Myometrial cell (primary cell): Measurements from ENCODE around the gene PIGY.

- RAMPAGE, long total RNA: no peak
Observed at GRCh38 chr4:87409205-87409981, 13.0 kb upstream of the NUDT9 start.

- RAMPAGE, long total RNA: no peak
Observed at GRCh38 chr4:87516819-87517179, 12.4 kb downstream of the SPARCL1 start.

- RAMPAGE, long total RNA: no peak
Observed at GRCh38 chr4:87520133-87520991, 8.8 kb downstream of the SPARCL1 start.

GRCh38 chr4:87732154-87732745 is 67.1 kb upstream of the IBSP start:
- RAMPAGE, long total RNA: no peak

DNA sequence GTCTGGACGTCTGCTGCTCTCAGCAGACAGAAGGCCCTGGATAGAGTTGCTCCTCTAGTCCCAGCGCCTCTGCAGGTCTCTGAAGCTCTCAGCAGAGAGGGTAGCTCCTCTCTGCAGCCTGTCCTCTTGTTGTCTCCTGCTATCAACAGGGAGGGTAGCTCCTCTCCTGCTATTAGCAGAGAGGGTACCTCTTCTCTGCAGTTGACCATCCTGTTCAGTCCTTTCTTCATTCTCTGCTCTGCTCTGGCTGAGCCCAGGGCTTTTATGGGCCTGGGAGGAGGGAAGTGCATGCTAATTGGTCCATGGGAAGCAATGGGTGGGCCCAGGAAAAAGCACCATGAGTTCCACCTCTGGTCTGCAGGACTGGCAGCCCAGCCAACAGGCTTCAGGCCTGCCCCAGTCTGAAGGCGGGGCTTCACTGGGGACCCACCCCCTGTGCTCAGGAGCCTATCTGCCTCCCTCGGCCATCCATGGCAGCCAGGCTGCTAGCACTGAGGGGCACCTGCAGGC is 54.0 kb upstream of the IBSP start:
- RAMPAGE, long total RNA: no peak

DNA sequence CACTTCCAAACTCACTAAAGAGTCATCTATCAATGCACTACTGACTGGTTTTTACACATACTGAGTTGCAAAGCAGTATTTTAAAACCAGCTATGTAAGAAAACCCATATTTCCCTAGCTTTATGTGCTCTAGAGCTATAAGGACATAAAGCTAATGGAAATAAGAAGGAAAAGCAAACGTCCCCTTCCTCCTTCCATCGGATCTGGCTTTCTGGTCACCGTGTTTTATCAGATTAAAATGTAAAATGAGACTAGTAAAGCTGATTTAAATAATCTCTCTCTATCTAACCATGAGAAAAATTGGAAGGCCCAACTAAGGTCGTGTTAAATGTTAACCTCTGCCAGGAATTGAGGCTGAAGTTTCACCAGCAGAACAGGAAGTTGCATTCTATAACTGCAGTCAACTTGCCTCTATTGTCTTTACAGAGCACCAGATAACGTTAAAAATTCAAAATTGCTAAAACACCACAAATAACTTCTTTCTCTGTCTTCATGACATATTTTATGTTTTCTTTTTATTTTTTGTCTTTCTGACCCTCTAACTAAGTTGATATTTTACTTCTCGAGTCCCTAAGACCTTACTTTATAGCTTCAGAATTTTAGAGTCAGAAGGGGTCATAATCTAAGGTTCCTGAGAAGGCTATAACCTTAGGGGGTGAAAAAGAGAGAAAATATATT is 62.9 kb upstream of the SPP1 start:
- RAMPAGE, long total RNA: no peak

GRCh38 chr4:88018474-88018996 is 11.1 kb downstream of the PKD2 start:
- RAMPAGE, long total RNA: no peak

GRCh38 chr4:88019352-88020046 is 12.1 kb downstream of the PKD2 start:
- RAMPAGE, long total RNA: no peak

DNA sequence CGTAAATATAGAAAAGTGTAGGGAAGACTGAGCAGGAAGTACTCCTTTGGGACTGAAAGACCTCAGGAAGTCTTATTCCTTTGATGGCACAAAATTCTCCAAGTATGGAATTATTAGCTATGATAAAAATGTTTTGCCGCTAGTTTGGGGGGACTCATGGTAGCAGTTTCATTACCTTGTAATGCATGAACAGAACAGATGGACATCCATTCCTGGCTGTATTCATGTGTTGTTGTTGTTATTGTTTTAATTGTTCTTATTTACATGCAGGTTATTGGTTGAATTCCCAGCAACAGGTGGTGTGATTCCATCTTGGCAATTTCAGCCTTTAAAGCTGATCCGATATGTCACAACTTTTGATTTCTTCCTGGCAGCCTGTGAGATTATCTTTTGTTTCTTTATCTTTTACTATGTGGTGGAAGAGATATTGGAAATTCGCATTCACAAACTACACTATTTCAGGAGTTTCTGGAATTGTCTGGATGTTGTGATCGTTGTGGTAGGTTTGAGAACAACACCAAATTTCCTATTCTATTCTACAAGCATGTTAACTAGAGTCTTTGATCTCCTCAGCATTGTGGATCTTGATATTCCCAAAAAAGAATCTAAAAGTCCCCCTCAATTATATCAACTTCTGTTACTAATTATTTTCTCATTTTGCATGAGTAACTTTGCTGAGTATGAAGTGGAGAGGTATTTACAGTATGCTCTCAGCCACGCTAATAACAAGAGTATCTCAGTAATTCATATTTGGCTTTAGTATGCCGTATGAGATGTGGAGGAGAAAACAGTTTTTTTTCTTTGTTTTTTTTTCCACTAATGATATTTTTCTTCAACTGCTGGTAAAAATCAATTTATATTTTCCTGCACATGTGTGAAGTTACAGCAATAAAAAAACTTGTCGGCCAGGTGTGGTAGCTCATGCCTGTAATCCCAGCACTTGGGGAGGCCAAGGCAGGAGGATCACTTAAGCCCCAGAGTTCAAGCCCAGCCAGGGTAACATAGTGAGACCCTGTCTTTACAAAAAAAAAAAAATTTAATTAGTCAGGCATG is 39.3 kb downstream of the PKD2 start:
- RAMPAGE, long total RNA: no peak

GRCh38 chr4:88051613-88052220 is 44.3 kb downstream of the PKD2 start:
- RAMPAGE, long total RNA: no peak

DNA sequence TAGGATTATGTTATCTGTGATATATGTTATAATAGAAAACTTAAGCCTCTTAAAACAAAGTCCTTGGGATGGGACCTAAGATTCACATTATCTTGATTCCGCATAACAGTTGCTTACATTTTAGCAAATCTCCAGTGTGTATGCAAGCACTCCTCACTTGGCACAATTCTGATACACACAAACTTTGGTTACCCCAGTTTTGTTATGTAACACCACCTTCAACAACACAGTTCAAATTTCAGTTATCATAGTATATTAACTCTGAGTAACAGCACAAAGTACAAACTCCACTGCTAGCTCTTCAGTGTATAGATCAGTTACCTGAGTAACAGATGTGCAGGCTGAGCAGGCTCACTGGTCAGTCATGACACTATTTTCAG is 55.3 kb downstream of the PKD2 start:
- RAMPAGE, long total RNA: no peak

- RAMPAGE, long total RNA: no peak
Observed at GRCh38 chr4:88107487-88107686, 51.1 kb downstream of the ABCG2 start.

DNA sequence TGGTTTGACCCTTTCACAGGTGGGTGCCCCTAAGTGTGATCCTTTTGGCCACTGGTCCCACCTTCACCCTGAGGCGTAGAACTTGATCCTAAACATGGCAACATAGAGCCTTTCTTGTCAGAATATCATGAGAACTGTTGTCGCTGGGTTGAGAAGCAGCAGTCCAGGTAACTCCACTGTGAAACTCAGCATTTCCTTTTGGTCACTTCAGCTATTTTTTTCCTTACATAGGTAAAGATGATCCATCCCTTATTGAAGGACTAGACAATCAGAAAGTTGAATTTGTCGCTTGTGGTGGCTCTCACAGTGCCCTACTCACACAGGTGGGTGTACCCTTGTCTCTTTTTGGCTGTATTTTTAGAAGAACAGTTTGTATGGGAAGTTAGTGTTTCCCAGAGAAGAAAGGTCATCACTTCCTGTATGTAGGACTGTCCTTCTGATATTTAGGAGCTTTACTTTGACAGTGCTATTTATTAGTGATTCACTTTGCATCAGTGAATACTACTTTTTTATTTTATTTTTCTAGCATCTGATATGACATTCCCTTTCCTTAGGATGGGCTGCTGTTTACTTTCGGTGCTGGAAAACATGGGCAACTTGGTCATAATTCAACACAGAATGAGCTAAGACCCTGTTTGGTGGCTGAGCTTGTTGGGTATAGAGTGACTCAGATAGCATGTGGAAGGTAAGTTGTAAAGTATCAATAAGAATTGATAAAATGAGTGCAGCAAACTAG is 6.5 kb downstream of the HERC5 start:
- RAMPAGE, long total RNA: no peak

DNA sequence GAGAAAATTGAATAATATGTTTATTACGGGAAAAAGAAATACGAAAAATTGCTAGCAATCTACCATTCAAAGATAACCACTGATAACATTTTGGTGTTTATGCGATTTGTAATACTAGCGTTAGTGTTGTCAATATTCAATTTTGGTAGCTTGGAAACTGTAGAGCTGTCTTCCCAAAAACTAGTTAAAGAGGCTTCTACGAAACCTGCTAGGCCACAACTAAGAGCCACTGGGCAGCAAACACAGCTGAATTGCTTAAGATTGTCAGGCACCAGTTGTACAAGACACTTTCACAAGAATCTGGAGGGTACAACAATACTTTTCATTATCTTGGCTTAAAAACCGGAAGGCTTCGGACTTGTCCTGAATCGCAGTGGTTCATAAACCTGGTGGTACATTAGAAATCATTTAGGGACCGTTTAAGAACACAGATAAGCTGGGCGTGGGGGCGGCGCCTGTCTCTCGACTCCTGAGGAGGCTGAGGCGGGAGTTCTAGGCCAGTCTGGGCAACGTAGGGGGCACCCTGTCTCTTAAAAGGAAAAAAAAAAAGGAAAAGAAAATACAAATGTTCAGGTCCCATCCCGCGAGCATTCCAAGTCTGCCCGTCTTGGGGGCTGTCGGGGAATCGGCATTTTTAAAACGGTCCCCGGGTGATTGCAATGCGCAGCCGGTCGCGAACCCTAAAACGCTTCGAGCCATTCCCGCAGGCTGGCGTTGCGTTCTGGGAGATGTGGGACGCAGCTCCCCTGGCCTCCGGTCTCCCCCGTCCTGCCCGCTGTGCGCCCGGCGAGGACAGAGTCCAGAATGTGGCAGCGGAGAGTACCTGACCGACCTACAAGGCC is 784 bp downstream of the PIGY start:
- RAMPAGE, long total RNA: no peak

DNA sequence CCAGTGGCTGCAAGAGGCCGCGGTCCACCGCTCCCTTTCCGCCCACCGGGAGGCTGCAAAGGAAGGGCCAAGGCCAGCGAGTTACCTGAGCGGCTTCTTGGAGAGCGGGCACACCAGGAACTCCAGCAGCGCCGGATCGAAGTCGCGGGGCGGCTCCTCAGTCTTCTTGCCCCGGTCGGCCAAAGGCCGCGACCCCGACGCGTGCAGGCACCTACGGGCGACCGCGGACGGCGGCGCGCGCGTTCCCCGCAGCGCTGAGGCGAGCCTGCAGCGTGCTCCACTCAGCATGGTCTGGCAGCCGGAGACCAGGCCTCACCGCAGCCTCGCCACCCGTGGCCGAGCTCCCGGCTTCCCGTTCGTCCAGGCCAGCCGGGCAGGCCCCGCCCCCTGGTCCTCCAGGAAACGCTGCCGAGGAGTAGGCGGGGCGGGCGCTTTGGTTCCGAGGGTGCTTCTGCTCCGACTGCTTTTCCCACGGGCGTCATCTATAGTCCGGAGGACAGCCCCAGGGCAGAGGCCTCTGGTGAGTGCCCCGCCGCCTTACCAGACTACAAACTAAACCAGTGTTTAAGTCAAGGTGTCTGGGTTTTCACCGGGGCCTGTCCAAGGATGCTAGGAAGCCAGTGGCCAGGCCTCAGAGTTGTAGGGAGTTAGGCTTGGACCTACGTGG is at the start of gene PIGY:
TSS of gene PIGY (minus strand) at position 364 of the 667 bp plus-strand sequence.
- RAMPAGE, long total RNA: no peak

DNA sequence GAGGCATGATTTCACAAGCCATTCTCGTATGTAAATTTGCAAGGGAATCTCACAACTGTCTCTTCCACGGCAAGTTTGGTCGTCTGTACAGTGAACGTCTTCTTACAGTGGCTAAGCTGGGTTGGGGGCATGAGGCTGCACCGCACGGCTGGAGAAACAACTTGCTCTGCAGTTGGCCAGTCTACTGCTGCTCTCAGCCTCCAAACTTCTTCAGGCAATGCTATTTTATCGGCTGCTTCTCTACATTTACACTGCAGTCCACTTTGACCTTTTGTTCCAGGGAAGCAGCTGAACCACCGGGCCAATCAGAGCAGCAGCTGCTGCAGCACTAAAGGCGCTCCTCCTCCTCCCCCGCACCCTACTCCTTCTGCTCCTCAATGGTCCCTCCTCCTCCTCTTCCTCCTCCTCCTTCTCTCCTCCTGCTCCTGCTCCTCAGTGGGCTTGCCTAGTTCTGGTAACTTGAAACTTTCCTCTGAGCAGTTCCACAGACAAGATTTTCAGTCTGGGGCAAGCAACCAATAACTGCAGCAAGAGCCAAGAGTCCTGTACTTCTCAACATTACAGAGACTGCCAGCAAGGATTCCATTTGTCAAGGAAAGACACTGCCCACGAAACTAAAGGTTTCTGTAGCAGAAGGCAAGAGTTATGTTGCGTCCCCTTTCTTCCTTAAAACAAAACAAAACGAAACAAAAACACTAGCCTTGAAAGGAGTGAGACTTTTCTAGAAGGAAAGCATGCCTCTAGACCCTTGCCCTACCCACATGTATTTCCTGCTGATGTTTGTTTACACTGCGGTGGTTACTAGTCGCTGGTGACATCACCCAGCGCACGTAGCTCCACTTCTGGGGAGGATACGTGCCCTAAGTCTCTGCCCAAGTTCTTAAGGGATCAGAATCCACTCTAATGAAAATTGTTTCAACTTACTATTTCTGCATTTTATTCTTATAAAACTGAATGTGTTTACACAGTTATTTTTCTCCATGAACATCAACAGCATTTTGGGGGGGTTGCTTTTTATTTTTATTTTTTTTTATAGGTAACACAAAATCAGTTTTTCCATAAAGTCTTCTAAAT is 125.7 kb upstream of the NAP1L5 start:
- RAMPAGE, long total RNA: start-site peak on the minus strand centred at position 206 of the sequence, 34 bp wide, 58 and 75 reads in 2 replicates

DNA sequence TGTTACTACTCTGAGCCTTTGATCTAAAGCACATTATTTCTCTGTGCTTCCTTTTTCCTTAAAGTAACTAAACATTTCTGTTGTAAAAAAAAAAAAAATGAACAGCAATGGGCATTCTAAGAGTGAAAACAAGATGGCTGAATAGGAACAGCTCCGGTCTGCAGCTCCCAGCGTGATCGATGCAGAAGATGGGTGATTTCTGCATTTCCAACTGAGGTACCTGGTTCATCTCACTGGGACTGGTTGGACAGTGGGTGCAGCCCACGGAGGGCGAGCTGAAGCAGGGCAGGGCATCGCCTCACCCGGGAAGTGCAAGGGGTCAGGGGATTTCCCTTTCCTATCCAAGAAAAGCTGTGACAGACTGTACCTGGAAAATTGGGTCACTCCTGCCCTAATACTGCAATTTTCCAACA is 172.4 kb upstream of the NAP1L5 start:
- RAMPAGE, long total RNA: no peak

GRCh38 chr4:89196080-89196688 is 84.9 kb downstream of the TIGD2 start:
- RAMPAGE, long total RNA: no peak

DNA sequence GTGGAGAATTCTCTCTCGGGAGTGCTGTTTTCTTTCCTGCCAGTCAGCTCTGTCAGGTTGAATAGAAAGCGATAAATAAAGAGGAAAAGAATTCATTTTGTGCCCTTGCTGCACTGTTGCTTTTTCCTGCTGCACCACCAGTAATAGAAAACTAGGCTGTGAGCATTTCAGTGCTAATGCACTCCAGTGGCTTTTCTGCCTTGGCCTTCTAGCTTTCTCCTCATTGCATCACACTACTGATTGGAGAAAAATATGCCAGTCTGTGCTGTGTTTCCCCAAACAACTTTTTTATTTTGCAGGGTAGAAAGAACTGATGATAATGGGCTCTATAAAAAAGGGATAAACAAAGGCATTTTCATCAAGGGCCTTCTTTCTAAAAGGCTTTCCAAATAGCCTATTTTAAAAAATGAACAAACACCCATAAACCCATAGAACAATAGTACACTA is 86.4 kb downstream of the GPRIN3 start:
- RAMPAGE, long total RNA: no peak

DNA sequence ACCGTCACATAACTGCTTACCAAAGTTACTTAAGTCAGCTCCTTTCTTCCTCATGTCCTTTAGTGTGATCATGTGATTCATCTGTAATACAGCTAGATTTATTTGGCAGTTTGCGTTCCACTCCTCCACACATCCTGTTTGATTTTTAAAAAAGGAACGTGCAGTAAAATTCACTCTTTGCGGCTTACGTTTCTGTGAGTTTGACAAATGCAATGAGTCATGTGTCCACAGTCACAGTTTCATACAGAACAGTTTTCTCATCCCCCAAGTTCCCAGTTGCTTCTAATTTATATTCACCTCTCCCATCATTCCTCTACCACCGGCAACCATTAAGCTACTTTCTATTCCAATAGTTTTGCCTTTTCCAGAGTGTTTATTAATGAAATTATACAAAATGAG is 162.5 kb upstream of the GPRIN3 start:
- RAMPAGE, long total RNA: no peak